ENCODE measurements around a stretch of chr10.

- RRBS, result no CpG with 5 or more reads among the region's 4 CpGs
Measured at GRCh38 chr10:93443196-93444063, 38.7 kb downstream of the MYOF start.

DNA sequence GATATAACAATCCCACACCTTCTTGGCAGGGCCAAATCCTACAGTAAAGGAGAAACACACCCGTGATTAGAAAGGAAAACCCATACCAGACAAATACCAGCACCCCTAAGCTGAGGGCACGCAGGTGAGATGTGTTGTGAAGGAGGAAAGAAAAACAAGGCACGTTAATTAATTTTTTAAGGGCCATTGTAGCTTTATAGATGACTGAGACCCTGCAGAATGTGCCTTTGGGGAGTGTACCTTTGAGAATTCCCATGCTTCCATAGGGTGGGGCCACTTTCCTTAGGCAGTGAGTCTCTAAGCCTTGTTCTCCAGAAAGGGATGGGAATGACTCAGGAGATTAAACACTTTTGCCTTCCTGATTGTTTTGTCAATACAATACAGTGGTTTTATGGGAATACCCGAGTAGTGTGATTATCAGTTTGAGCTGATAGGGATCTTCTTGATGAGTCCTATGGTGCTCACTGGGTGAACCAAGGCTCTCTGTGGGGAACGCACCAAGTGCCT, 6.4 kb downstream of the MYOF start:
- RRBS, result no CpG with 5 or more reads among the region's 5 CpGs

DNA sequence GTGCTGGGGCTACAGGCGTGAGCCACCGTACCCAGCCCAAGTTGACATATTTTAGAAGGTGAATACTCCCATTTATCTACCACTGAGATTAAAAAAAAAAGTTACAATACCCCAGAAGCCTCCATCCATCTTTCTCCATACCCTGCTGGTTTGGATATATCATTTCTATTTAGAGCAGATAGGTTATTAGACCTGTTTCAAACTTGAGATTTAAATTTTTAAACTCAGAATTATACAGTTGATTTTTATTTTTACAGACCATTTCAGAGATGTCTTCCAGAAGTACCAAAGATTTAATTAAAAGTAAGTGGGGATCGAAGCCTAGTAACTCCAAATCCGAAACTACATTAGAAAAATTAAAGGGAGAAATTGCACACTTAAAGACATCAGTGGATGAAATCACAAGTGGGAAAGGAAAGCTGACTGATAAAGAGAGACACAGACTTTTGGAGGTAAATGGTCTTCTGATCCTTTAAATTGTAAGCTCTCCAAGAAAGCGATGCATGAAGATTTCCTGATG, 3.4 kb downstream of the CEP55 start:
- RRBS, result no CpG with 5 or more reads among the region's 5 CpGs

DNA sequence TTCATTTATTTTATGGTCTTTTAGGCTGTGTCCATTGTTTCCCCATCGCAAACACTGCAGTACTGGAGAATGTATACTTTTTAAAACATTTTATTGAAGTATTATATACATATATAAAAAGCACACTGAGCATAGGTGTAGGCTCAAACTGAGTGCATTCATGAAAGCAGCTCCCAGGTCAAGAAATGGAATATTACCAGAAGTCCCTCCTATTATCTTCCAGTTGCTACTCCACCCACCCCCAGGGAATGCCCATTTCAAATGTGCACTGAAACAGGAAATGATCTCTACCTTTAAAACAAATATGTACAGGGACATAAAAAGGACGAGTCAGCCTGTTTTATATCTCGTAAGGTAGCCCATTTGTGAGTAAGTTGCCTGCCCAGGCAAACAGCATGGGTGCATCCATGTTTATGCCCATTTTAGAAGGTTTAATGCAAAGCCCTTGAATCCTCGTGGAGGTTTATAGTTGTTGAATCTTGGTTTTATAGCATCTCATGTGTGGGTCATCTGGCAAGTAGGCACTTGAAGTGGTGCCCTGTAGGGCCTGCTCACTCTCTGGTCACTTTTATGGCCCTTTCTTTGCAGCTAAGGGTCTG, 10.4 kb downstream of the FFAR4 start:
- RRBS, result no CpG with 5 or more reads among the region's 4 CpGs

- RRBS, result no CpG with 5 or more reads among the region's 9 CpGs
Measured at GRCh38 chr10:93595462-93596400, 5.3 kb downstream of the RBP4 start.

DNA sequence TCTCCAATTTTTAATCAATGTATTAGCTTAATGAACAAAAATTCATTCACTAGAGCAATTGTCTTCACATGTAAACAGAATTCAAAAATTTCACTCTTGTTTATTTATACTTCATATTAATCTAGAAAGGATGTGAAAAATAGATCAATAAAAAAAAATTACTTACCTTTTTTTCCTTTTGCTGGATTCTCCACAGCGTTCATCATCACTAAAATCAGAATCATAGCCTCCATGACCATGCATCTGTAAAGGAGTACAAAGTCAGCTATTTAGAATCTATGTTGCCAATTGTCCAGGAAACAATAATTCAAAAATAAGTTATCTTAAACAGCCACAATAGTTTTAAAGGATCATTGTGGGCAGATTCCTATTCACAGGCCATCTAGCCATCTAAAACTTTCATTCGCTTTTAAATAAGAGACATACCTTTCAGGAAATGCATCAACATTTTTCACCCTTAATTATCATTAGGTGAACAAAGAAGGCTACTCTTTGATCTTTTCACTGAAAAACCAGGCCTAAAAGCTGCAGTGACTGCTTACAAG, 2.5 kb downstream of the FRA10AC1 start:
- RRBS, result no CpG with 5 or more reads among the region's 2 CpGs

DNA sequence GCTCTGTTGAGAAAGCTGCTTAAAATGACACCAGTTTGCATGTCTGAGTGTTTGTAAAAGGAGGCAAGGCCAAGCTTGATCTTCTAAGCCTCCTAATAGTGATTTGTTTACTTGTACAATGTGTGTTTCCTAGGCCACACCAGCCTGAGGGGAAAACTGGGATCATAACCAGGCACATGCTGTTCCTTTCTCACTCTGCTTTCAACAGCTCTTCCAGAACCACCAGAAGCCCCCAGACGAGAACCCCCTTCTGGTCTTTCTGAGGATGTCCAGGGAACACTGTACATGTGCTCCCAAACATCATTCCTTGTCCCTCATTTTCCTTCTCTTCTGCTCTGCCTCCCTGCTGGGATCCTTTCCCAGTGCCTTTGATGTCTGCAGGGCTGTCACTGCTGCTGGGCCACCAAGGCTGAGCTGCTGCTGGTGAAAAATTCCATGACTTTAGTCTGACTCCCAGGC, 4.0 kb upstream of the LGI1 start:
- RRBS, result no CpG with 5 or more reads among the region's 1 CpG

DNA sequence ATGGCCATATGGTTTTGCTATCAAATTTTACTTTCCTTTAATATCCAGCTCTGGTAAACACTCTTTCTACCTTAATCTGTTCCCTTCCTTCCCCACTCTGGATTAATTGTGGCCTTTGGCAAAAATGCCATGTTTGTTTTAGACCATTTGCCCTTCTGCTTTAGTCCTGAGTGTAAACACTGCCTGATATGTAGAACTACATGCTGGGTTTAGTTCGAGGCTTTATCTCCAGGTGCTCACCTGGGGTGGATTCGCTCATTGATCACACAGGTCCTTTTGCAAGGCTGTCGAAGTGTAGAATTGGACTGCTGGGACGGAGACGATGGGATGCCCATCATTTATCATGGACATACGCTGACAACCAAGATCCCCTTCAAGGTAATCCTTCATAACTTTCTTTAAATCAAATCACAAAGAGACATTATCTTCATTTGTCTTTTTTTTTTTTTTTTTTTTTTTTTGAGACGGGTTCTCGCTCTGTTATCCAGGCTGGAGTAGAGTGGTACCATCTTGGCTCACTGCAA, 94.0 kb downstream of the NOC3L start:
- RRBS, result no CpG with 5 or more reads among the region's 8 CpGs

DNA sequence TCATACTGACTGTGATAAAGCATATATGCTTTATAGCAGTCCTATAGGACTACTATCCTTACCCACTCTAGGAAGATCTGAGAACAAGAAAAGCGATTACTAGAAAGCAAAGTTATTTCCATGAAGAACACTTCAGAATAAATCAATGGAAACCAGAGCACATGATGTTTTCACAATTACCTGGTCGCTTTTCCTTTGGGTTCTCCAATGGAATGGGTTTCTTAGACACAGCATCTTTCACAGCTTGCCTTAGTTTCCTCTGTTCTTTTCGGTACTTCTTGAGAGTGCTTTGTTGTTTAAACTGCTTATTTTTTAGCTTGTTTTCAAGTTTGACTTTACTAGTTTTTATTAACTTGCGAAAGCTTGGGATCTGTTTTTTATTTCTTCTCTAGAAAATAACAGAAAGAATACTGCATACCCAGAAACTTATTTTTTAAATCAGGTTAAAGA, 1.2 kb downstream of the NOC3L start:
- RRBS, result no CpG with 5 or more reads among the region's 4 CpGs

GRCh38 chr10:95237503-95238463, 43.7 kb downstream of the ACSM6 start:
- RRBS, result no CpG with 5 or more reads among the region's 11 CpGs

GRCh38 chr10:95277906-95278608, 12.7 kb downstream of the PDLIM1 start:
- RRBS, result no CpG with 5 or more reads among the region's 3 CpGs

- RRBS, result no CpG with 5 or more reads among the region's 13 CpGs
Measured at GRCh38 chr10:95290056-95290387, 781 bp downstream of the PDLIM1 start.

DNA sequence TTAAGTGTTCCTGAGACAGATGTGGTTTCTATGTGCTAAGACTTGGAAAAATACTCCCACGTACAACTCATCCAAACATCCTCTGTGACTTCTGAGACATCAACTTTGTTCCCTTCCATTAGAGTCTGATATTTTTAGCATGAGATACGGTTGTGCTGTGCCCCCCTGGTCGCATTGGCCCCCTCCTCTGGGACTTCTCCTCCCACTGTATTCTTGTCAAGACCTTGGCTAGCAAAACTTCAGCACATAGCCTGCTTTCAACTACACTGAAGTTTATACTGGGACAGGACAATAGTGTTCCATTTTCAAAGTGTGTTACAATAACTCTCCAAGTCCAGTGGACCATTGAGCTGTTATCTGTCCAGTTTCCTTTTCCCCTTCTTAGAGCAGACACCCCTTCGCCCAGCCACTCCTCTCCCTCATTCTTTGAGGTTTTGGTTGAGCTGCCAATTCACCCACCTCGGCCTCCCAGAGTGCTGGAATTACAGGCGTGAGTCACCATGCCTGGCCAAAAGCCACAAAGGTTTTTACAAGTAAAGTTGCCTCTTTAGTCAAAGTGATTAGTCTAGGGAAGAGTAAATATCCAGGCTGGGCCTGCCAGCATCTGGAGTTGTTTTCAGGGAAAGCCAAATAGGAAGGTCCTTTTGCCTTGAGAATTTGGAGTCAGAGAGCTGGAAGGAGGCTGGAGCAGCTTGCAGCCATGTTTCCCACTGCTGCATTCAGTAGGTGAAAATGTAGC, 17.8 kb upstream of the PDLIM1 start:
- RRBS, result no CpG with 5 or more reads among the region's 6 CpGs

DNA sequence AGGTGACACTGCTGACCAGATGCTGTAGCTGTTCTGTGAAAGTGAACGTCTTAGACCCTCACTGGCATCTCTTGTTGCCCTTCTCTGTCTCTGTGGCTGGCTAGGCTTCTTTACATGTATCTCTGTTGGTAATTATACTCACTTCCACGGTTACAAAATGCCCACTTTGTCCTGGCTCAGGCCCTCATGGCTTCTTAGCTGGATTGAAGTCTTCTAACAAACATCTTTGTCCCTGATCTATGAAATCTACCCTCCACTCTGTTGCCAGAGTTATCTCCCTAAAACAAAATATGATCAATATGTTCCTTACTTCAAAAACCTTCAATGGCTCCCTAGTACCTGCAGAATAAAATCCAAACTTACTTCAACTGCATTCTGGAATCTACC, 30.1 kb upstream of the PDLIM1 start:
- RRBS, result no CpG with 5 or more reads among the region's 2 CpGs

DNA sequence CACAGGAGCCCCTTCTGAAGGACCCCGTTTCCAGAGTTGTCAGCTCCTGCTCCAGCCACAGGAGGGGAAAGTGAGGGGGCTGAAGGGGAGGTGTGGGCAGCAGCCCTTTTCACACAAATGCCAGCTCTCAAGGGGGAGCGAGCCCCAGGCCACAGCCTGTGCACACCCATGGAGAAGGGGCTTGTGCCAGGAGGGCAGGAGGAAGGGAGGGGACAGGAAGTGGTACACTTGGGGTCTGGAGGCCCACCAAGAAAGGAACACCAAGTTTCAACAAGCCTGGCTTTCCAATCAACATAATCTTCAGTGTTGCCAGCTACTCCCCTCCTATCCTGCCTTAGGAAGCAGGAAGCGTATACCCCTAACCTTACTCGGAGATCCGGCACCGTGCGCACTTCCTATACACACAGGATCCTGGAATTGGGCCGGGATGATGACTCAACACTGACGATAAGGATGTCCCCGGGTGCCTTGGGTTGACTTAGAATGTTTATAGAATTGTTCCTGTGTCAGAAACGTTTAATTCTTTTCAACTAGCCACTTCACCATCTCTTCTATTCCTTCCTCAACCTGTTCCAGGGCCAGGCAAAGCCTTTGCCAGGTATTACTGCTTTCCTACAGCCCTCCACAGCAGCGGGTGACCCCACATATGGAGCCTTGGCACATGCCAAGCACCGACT, 43.6 kb upstream of the PDLIM1 start:
- RRBS, result 18% methylated on average over 5 of the region's 13 CpGs

DNA sequence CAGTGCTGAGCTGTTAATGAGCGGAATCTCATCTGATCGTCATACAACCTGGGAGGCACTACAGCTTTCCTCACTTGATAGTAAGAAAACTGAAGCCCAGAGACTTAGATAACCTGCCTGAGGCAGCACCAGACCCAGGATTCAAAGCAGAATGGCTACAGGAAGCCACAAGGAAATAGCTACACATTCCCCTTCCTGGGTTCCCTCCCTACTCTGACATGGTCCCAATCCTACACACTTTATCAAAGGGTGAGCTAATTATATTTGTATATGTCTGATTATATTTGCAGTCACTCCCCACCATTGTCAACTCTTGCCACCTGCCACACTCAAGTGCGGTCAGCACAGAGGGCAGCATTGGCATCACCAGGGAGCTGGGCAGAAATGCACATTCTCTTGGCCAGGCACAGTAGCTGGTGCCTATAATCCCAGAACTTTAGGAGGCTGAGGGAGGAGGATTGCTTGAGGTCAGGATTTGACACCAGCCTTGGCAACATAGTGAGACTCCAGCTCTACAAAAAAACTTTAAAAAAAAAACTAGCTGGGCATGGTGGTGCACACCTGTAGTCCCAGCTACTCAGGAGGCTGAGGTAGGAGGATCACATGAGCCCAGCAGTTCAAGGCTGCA, 114.1 kb upstream of the PDLIM1 start:
- RRBS, result no CpG with 5 or more reads among the region's 3 CpGs

DNA sequence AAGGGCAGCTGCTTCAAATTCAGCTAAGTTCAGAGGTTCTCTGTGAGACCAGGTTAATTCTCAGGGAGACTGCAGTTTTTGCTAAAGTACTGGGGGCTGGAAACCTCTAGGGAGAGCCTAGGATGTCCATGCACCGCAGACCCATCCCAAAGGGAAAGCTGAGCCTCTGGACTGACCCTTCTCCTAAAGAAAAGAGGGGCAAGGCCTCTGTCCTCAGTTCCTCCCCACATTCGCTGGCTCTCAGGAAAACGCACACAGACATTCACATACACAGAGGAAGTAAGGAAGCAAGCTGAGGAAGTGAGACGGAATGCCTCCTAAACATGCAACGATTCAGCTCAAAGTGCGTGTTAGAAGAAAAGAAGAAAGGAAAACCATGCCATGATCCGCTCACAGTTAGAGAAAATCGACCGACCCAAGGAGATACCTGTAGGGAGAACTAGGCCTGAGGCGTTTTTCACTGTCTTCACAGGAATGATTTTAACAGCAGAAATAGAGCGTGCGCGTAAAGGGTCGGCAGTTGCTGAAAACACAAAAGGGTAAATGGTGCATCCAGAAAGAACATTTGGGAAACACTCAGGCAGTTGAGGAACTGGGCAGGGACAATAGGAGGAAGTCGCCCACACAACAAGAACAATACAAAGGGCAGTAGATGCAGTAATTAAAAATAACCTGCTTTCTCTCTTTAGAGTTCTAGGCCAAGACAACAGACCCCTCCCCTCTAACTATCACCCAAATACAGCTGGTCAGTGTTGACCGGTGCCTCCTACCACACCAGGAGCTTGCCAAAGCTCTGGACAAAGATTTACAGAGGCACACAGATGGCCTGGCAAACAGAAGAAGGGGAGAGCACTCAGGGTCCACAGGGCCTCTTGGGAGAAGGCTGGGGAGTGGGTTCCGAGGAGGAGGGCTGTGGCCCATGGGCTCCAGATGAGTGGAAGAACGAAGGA, 126.7 kb downstream of the SORBS1 start:
- RRBS, result no CpG with 5 or more reads among the region's 18 CpGs

GRCh38 chr10:95500501-95501394, 60.4 kb downstream of the SORBS1 start:
- RRBS, result no CpG with 5 or more reads among the region's 9 CpGs

- RRBS, result no CpG with 5 or more reads among the region's 10 CpGs
Measured at GRCh38 chr10:95501395-95502379, 59.5 kb downstream of the SORBS1 start.

- RRBS, result no CpG with 5 or more reads among the region's 19 CpGs
Measured at GRCh38 chr10:95906896-95907436, 809 bp upstream of the CC2D2B start.